ENCODE results near the genes GATD3 and KRTAP12-2.

DNA sequence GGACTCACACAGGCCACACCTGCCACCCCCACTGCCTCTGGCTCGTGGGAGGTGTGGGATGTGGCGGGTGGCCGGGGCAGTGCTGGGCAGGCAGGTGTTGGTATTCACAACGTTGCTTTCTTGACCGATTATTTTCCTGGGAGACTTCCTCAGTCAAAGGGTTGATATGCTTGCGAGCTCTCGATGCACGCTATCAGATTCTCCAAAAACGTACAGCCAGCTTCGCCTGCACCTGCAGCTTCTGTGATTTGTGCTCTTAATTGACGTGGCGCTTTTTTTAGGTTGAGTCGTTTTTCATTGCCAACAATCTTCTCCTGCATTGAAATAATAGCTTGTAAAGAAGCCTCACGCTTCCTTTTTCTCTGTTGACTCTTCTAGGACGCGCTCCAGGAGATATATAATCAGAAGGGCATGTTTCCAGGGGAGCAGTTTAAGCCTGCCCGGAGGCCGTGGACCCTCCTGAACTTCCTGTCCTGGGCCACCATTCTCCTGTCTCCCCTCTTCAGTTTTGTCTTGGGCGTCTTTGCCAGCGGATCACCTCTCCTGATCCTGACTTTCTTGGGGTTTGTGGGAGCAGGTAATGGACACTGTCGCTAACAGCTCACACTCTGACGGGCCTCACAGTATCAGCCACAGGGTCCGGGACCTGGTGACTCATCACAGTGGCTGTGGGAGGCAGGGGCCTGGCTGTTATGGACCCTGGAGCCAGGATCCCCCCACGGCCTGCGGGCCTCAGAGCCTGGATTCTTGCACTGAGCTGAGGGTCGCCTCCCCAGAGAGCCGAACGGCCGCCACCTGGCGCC is 31.3 kb upstream of the TRAPPC10 start:
- PRO-cap = no peak

GRCh38 chr21:44035654-44036198 is 23.6 kb downstream of the TRAPPC10 start:
- PRO-cap = no peak

DNA sequence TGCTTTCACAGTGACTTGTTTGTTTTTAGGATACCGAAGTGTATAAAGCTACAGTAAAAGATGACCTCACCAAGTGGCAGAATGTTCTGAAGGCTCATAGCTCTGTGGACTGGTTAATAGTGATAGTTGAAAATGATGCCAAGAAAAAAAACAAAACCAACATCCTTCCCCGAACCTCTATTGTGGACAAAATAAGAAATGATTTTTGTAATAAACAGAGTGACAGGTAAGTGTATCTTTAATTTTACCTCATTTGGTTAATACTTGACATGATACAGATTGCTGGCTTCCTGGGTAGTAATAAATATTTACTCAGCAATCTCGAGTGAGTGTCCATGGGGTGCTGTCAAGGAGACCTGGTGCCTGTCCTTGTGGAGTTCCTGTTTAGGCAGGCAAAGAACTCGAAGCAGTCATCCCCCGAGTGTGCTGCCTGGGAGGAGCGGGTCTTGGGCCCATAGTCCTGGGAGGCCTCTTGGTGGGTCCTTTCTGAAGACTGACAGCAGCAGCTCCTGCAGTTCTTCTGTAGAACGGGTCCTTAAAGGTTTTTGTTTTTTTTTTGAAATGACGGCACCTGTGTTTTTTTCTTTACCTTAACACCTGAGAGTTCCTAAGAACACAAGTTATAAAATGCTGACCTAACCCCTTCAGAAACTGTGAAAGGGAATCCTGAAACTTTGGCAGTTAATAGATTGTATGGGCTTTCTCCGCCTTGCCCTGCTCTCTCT is 40.3 kb downstream of the TRAPPC10 start:
- PRO-cap = no peak

DNA sequence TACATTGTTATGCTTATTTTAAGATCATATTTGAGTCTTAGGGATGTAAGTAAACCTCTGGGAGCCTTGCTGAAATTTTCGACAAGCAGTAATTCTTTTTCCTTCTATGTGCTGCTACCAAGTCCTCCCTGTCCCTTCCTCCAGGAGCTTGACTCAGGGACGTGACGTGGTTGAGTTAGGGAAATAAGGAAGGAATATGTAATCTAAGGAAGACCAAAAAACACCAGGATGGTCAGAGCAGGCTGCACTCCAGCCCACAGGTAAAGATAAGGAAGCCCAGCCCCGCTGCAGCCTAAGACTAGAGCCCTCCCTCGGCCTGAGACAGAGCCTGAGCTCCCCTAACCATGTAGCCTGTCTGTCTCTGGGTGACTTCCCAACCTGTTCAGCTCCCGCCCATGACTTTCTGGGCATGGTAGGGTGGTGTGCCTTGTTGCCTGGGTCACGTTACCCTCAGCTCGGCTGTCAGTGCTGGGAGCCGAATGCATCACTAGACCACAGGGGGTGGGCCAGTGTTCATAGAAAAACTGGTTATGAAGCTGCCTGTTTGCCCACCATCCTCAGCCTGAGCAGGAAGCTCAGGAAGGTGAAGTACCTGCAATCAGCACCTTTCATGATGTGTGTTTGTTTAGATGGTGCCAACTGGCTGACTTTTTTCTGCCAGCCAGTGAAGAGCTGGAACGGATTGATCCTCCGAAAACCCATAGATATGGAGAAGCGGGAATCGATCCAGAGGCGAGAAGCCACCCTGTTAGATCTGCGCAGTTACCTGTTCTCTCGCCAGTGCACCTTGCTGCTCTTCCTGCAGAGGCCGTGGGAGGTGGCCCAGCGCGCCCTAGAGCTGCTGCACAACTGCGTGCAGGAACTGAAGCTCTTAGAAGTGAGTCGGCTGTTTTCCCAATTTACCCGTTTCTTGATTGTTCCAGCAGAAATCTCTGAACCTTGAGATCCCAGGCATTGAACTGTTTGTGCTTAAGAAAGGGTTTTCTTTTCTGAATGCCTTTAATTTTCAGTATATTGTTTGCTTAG is 44.0 kb upstream of the PWP2 start:
- PRO-cap = no peak

- PRO-cap = no peak
Observed at GRCh38 chr21:44065201-44065858, 41.9 kb upstream of the PWP2 start.

DNA sequence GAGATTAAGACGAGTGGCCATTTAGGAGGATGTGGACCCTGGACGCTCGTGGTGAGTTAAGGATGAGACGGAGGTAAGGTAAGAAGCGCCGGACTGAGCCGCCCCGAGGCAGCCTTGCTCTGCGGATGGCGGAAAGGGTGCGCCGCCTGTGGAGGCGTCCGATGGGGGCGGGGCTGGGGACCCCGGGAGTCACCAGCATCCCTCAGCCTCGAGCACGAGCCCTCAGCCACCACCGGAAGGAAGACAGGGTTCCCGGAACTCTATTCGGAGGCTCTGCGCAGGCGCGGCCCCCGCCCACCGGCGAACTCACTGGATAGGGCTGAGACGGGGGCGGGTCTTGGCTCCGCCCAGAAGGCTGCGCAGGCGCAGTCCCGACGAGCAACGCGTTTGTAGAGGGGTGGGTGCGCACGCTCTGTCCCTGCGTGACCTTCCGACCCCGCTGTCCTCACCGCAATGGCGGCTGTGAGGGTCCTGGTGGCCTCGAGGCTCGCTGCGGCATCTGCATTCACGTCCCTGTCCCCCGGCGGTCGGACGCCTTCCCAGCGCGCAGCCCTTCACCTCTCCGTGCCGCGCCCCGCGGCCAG is at the start of gene GATD3:
Gene GATD3 (plus strand): TSS at position 439 of the 584 bp plus-strand sequence.
- PRO-cap = no peak

- PRO-cap = no peak
Observed at GRCh38 chr21:44305480-44306093, 5.7 kb downstream of the PFKL start.

DNA sequence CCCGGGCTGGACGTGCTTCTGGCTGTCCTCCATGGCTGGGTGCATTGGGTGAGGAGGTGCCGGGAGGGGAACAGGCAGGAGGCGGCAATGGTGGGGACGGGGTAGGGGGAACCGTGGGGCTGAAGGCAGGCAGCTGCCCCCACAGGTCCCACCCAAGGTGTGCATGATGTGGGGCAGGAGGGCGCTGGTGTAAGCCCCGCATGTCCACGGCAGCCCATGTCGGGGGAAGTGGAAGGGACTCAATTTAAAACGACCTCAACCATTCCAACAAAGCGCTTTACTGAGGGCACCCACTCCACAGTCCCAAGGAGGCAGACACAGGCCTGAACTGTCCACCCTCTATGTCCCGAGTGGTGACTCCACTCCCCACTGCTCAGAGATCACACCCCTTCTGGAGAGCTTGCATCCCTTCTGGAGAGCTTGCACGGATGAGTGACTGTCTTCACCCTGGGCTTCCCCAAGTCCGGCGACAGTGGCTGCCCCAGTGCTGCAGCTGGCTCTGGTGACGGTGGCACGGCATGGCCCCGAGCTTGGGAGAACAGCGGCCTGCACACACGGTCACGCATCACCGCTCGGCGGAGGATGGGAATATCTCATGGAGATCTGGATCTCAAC is 10.4 kb downstream of the CFAP410 start:
- PRO-cap = no peak

DNA sequence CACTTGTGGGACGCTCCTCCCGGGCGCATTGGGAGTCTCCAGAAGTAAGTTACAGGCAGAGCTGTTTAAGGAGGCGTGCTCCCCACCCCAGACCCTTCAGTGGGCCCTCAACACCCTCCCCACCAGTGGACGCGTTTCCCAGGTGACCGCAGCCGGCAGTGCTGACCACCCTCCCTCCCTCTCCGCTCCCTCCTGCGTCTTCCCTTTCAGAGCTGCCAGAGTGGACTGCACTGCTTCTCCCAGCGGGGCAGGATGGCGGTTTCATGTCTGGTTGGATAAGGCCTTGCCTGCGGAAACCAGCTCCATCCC is 932 bp downstream of the LRRC3 start:
- PRO-cap = no peak

DNA sequence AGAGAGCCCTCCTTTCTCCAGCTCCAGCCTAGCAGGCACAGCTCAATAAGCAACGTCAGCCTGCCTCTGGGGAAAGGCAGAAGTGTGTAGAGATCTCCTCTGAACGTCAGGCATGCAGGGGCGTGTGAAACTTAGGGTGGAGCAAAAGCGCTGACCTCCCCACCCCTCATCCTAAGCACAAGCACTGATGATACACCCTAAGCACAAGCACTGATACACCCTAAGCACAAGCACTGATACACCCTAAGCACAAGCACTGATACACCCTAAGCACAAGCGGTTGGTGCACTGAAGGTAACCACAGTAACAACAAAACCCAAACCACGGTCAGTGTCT is 1.3 kb downstream of the KRTAP12-3 start:
- PRO-cap = no peak

- PRO-cap = no peak
Observed at GRCh38 chr21:44666600-44667320, at the start of gene KRTAP12-2. TSS of gene KRTAP12-2 (minus strand) at chr21:44666927.

GRCh38 chr21:44853513-44854145 is 19.9 kb downstream of the PTTG1IP start:
- PRO-cap = no peak

DNA sequence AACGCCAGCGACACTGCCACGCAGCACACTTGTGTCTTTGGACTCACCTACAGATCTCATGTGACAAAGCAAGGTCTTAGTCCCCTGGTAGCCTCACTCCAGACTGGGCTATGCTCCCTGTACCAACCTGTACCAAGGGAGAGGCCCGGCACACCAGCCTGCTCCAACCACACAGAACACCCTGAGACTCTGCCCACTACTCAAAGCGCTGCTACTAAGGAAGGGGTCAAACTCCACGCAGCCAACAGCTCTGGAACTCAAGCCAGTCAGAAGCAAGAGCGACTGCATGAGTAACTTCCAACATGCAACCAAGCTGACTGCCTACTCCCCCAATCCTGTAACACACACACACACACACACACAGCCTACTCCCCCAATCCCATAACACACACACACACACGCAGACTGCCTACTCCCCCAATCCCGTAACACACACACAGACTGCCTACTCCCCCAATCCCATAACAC is 7.6 kb downstream of the PTTG1IP start:
- PRO-cap = no peak

GRCh38 chr21:44911829-44912436 is 8.8 kb downstream of the ITGB2 start:
- PRO-cap = no peak

GRCh38 chr21:44927219-44928036 is 6.7 kb upstream of the ITGB2 start:
- PRO-cap = no peak

GRCh38 chr21:44969314-44969751 is 29.5 kb downstream of the SLX9 start:
- PRO-cap = no peak

GRCh38 chr21:45003381-45003920 is 63.6 kb downstream of the SLX9 start:
- PRO-cap = no peak

DNA sequence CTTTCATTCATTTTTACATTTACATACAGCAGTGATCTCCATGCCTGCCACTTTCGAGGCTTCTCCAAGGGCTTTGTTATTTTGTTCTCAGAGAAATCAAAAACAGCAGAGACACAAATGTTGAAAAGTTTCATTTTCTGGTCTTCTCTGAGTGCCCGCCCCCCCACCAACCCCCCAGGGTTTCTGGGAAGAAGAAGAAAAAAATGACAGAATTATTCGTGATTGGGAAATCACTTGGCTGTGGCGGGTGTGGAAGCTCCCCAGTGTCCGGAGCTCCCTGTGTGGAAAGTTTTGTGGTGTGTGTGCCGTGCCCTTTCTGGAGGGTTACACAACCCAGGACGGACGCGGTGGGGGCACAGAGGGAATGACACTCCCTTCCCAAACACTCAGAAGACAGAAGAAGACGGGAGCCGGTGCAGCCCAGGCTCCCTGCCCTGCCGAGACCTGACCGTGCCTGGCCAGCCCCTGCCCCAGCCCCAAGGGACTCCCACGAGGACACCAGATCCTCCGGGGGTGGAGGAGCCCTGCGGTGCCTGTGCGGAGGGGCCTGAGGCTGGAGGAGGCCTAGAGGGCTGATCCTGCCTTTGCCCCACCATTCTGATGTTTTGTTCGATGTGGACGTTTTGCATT is 33.1 kb upstream of the ADARB1 start:
- PRO-cap = unidirectional peak, plus-strand start at position 396 of the sequence

DNA sequence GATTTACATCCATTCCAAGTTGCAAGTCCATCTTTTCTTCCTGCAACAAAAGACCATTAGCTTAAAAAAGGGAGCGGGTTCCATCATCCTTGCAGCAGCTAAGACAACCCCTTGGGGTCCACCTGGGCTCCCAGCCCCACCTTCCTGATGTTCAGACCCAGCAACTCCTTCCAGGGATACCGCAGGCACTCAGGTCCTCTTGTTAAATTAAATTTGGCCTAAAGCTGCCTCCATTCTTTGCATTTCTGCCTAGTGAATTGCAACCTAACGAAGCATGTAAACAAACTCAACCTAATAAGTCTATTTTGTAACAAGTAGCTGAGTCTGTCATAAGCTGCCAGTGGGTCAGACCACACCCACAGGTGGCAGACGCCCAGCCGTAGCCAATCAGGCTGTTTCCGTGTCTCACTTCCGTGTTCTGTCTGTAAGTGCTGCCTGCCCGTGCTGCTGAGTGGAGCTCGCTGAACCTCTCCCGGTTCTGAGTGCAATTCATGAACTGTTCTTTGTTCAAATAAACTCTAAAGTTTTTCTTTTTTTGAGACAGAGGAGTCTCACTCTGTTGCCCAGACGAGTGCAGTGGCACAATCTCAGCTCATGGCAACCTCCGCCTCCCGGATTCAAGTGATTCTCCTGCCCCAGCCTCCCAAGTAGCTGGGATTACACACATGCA is 25.2 kb downstream of the POFUT2 start:
- PRO-cap = no peak

DNA sequence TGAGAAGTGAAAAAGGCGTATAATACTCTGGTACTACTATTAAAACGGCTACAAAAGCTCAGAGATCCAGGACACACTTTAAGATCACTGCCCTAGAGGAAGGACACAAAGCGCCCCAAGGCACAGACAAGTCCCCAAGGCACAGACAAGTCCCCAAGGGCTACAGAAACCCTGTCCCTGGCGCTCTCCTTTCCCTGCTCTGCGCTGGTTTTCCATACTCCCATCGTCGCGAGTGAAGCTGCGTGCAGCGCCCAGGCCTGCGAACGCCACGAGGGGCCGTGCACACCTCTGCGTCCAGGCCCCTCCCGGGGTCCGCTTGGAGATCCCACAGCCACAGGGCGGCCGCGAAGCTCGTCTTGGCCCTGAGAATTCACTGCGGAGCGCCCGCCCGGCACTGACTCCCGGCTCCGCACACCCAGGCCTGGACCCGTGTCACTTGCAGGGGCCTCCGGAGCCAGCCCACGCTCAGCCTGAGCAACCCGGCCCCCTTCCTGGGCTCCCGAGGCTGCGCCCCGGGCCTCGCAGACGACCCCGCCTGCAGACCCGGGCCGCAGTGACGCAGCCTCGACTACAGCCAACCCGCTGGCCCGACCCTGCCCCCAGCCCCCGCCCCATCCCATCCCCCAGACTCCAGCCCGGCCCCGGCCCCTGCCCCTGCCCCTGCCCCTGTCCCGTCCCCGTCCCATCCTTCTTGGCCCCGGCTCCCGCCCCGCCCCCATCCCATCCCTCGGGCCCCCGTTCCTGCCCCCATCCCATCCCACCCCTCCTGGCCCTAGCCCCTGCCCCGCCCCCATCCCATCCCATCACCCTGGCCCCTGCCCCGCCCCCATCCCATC is 924 bp downstream of the POFUT2 start:
- PRO-cap = no peak

All from peritoneum (tissue), 1 donor.